Measurements from ENCODE around the genes BPIFB6 and SNTA1.

- PRO-cap, result no peak
- RRBS, result no CpG with 5 or more reads among the region's 28 CpGs
Observed at GRCh38 chr20:32527387-32528156, 57.6 kb downstream of the NOL4L start.

- PRO-cap, result no peak
- RRBS, result 40% methylated on average over 7 of the region's 15 CpGs
Observed at GRCh38 chr20:32541052-32541731, 43.9 kb downstream of the NOL4L start.

DNA sequence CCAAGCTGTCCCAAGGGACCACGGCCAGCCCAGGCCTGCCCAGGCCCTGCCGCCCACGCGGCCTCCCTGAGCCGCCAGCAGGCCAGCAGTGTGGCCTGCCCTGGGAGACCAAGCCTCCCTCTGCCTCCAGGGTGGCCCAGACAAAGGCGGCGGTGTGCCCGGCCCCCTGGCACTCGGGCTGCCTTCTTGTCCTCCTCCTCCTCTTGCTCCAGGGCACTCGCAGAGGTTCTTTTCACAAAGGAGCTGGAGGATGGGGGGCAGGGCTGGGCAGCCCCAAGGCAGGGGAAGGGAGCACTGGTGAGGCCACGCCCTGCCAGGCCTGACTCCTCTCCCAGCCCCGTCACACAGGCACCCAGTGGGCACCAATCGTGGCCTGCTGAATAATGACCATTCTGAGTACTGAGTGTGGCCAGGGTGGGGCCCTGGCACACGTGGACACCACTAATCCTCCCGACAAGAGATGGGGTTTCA is 25.3 kb downstream of the NOL4L start:
- PRO-cap, result no peak
- RRBS, result no CpG with 5 or more reads among the region's 15 CpGs

GRCh38 chr20:32581261-32581832 is 3.8 kb downstream of the NOL4L start:
- PRO-cap, result no peak
- RRBS, result 19% methylated on average over 4 of the region's 11 CpGs

DNA sequence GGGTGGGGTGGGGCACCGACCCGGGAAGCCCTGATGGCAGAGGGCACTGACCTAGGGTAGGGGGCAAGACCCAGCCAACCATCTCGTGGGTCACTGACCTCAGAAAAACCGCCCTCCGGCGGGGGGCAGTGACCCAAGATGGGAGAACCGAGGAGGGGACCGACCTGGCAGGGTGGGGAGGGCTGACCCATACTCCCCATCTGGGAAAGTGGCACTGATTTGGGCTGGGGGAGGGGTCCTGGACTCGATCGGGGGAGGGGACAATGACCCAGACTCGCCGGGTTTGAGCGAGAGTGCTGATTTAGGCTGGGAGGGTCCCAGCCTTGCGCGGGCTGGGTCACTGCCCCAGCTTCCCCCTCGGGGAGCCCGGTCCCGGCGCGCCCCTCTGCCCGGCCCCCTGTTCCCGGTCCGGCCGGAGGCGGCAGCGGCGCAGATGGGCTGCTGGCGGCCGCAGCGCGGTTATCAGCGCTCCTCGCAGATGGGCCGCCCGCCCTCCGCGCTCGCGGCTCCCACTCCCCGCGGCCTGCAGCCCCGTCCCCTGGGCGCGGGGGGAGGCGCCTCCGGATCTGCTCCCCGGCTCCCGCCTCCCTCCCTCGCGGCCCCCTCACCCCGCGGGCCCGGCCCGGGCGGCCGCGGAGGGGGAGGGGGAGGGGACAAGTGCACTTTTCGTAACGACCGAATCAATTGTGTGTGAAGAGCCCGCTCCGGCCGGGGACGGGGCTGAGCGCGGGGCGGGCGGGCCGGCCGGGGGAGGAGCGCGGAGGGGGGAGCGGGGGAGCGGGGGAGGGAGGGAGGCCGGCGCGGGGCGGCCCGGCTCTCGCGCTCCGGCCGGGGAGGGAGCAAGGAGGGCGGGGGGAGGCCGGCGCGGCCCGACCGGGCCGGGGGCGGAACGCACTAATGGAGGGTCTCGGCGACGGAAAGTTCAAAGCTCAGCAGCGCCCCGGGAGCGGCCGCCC is 2.2 kb downstream of the NOL4L start:
- PRO-cap, result bidirectional peak, plus-strand start at position 842 of the sequence, minus-strand start at position 608 of the sequence
- RRBS, result 7% methylated on average over 36 of the region's 99 CpGs

DNA sequence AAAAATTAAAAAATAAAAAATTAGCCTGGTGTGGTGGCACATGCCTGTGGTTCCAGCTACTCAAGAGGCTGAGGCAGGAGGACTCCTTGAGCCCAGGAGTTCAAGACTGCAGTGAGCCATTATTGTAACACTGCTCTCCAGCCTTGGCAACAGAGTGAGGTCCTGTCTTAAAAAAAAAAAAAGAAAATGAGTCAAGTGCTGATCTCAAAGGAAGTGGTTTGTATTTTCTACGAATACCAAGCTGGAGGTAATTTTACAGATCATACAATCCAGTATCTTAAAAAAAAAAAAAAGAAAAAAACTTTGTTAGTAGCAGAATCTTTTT is 5.6 kb downstream of the COMMD7 start:
- PRO-cap, result no peak
- RRBS, result no CpG with 5 or more reads among the region's 1 CpG

DNA sequence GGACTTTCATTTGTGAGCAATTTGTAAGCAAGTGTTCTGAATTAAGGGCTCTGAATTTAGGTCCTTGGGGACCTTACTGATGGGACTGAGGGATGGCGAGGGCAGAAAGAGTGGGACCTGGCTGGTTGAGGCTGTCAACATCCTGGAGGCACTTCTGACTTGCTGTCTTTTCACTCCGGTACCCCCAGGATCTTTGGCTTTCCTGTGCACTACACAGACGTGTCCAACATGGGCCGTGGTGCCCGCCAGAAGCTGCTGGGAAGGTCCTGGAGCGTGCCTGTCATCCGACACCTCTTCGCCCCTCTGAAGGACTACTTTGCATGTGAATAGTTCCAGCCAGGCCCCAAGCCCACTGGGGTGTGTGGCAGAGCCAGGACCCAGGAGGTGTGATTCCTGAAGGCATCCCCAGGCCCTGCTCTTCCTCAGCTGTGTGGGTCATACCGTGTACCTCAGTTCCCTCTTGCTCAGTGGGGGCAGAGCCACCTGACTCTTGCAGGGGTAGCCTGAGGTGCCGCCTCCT is 12.1 kb upstream of the MAPRE1 start:
- PRO-cap, result no peak
- RRBS, result no CpG with 5 or more reads among the region's 10 CpGs

- PRO-cap, result no peak
- RRBS, result no CpG with 5 or more reads among the region's 7 CpGs
Observed at GRCh38 chr20:32855383-32855949, 3.3 kb upstream of the EFCAB8 start.

DNA sequence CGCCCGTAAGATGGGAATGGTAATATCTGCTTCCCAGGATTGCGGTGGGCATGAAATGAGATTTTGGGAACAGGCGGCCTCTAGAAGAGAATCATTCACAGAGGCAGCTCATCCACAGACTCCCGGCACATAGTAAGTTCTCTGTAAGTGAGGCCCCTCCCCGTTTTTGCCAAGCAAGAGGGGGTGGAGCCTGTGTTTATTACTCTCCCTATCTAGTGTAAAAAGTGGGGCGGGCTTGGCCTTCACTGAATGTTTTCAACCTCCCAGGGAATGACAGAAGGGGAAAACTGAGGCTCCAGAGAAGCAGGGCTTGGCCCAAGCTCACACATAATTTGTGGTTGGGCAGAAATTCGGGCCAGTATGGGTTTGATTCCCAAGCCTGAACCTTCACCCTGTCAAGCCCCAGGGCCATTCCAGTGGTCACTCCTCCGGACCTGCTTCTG is 20.0 kb downstream of the SUN5 start:
- PRO-cap, result no peak
- RRBS, result 65% methylated on average over 2 of the region's 9 CpGs

DNA sequence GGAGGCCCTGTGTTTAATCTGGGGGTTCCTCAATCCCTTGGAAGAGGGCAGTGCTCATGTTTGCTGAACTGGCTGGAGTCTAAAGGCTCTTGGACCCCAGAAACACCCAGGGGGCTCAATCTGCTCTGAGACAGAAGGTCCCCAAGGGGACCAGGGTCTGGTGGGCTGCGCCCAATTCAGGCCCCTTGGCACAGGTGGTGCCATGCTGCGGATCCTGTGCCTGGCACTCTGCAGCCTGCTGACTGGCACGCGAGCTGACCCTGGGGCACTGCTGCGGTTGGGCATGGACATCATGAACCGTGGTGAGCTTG is at the start of gene BPIFB6:
Gene BPIFB6 (plus strand): TSS at position 203 of the 311 bp plus-strand sequence.
- PRO-cap, result no peak
- RRBS, result no CpG with 5 or more reads among the region's 6 CpGs

GRCh38 chr20:33409062-33409550 is 7.8 kb upstream of the CDK5RAP1 start:
- PRO-cap, result no peak
- RRBS, result no CpG with 5 or more reads among the region's 4 CpGs

DNA sequence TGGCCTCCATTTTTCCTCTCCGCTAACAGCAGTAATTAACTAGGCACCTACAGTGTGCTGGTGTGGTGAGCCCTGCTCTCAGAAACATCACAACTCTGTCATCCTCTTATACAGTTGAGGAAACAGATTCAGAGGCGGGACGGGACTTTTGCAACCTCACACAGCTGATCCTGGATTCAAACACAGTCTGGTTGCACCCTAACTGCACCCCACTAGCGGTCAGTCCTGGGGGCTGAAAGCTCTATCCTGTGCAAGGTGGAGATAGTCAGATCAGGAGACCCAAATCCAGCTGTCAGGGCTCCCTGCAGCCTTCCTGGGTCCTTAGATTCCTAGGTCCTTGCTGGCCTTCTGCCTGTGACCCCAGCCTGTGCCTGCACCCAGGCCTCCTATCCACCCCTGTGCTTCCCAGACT is 1.1 kb downstream of the SNTA1 start:
- PRO-cap, result no peak
- RRBS, result no CpG with 5 or more reads among the region's 4 CpGs

DNA sequence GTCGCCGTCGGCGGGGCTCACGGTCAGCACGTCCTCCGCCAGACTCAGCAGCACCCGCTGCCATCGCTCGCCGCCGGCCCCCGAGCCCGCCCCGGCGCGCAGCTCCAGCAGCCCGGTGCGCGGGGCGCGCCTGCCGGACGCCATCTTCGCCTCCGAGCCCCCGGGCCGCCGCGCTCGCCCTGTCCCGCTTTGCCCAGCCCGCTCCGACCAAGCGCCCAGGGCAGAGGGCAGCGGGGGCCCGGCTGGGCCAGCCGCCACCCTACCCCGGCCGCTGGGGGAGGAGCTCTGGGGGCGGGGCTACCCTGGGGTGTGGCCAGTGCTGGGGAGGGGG is at the start of gene SNTA1:
Gene SNTA1 (minus strand): TSS at position 287 of the 331 bp plus-strand sequence.
- PRO-cap, result bidirectional peak, plus-strand start outside the sequence, minus-strand start at position 181 of the sequence
- RRBS, result 3% methylated on average over 21 of the region's 41 CpGs

DNA sequence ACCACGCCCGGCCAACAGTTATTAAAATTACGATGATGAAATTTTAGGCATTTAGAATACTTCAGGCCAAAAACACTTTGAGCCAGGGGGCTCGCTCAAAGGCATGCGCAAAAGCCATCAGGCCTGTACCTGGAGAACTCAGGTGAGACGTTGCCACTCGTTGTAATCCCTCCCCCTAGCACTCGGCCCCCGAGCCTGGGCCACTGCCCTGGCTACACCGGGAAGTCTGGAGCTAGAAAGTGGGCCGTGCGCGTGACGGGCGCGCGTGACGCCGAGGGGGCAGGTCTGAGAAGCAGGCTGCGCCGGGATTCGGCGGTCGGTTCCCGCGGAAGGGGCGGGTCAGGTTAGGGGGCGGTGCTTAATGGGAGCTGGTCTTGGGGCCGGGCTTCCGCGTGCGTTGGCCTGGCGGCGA is 283 bp upstream of the CBFA2T2 start:
- PRO-cap, result bidirectional peak, plus-strand start outside the sequence, minus-strand start at position 228 of the sequence
- RRBS, result 1% methylated on average over 21 of the region's 34 CpGs

DNA sequence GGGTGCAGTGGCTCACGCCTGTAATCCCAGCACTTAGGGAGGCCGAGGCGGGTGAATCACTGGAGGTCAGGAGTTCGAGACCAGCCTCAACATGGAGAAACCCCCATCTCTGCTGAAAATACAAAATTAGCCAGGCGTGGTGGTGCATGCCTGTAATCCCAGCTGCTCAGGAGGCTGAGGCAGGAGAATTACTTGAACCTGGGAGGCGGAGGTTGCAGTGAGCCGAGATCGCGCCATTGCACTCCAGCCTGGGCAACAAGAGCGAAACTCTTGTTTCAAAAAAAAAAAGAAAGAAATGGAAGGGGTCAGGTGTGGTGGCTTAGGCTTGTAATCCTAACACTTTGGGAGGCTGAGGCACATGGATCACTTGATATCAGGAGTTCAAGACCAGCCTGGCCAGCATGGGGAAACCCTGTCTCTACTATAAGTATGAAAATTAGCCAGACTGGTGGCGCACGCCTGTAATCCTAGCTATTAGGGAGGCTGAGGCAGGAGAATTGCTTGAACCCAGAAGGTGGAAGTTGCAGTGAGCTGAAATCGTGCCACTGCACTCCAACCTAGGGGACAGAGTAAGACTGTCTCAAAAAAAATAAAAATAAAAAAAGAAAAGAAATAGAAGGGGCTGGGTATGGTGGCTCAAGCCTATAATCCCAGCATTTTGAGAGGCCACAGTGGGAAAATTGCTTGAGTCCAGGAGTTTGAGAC is 15.8 kb downstream of the CBFA2T2 start:
- PRO-cap, result no peak
- RRBS, result no CpG with 5 or more reads among the region's 13 CpGs

GRCh38 chr20:33556136-33556684 is 66.3 kb downstream of the CBFA2T2 start:
- PRO-cap, result no peak
- RRBS, result no CpG with 5 or more reads among the region's 4 CpGs

DNA sequence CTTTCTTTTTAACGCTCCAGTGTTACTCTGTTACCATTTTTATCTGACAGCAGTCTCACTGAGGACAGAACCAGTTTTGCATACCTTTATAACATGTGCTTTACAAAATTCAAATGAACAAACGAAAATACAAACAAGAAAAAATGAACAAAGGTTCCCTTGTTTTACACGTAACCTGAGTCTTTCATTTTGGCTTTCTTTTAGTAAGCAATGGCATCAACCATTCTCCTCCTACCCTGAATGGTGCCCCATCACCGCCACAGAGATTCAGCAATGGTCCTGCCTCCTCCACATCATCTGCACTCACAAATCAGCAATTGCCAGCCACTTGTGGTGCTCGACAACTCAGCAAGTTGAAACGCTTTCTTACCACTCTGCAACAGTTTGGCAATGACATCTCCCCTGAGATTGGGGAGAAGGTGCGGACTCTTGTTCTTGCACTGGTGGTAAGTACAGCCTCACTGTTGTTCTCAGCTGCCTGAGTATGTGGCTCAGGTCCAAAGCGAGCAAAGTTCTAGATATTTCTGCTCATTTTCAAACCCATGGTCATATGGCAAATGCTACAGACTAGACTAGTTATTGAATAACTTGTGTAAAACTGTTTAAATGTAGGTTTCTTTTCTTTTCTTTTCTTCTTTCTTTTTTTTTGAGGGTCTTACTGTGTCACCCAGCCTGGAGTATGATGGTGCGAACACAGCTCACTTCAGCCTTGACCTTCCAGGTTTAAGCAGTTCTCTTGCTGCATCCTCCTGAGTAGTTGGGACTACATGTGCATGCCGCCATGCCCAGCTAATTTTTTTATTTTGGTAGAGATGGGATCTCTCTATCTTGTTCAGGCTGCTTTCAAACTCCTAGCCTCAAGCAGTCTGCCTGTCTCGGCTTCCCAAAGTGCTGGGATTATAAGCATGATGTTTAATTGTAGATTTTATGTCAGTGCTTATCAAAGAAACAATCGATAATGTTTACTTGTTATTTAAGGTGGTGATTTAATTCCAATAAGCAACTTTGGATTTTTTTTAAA is 50.9 kb upstream of the C20orf144 start:
- PRO-cap, result no peak
- RRBS, result no CpG with 5 or more reads among the region's 12 CpGs

- PRO-cap, result no peak
- RRBS, result no CpG with 5 or more reads among the region's 4 CpGs
Observed at GRCh38 chr20:33690028-33690344, 3.8 kb upstream of the E2F1 start.

- PRO-cap, result no peak
- RRBS, result no CpG with 5 or more reads among the region's 8 CpGs
Observed at GRCh38 chr20:33697034-33697484, 10.9 kb upstream of the E2F1 start.

- PRO-cap, result no peak
- RRBS, result no CpG with 5 or more reads among the region's 10 CpGs
Observed at GRCh38 chr20:33755930-33756548, 24.2 kb downstream of the ZNF341 start.

Measured in kidney (tissue), 2 donors.